Foreskin keratinocyte (primary cell): ENCODE data around the gene PEX6.

- RAMPAGE, total RNA, result no peak
These were observed 22.6 kb upstream of the CCND3 start for GRCh38 chr6:41963887-41964972.

DNA sequence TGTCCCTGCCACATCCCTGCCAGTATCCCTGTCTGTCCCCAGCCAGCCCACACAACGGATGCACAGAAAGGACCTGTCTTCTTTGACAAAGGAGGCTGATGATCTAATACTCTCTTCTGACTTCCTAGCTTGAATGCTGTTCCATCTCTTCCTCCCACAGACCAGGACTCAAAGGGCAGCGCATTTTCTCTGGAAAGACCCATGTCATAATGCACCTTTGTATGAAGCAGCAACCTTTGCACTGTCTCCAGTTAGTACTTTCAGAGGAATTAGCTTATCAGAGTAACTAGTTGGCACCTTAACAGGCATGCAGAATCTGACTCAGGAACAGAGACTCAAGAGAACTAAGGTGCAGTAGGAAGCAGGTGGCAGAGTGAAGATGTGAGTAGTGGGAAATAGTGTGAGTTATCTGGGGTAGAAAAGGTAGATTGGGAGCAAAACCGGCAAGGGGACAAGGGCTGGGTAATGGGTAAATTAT is 53.2 kb upstream of the TAF8 start:
- RAMPAGE, total RNA, result no peak

- RAMPAGE, total RNA, result no peak
These were observed 39.4 kb upstream of the TAF8 start for GRCh38 chr6:42010914-42011302.

- RAMPAGE, total RNA, result no peak
These were observed 8.7 kb upstream of the TAF8 start for GRCh38 chr6:42041489-42042205.

- RAMPAGE, total RNA, result no peak
These were observed 40.9 kb downstream of the C6orf132 start for GRCh38 chr6:42101371-42102137.

DNA sequence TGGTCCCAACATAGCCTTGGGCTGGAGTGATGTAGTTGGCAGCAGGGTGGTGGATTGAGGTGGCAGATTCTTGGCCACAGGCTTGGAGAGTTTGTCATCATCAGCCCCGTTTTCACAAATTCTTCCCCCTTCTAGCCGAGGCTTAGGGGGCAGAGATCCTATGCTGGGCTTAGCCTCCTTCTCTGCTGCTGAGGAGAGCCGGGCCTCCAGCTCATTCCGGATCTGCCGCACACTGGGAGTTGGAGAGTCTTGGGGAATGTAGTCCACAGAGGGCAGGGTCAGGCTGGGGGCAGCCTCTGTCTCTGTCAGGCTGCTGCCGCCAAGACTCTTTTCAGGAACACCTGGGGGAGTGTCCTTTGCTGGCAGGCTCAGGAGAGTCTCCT is 36.4 kb downstream of the C6orf132 start:
- RAMPAGE, total RNA, result no peak

DNA sequence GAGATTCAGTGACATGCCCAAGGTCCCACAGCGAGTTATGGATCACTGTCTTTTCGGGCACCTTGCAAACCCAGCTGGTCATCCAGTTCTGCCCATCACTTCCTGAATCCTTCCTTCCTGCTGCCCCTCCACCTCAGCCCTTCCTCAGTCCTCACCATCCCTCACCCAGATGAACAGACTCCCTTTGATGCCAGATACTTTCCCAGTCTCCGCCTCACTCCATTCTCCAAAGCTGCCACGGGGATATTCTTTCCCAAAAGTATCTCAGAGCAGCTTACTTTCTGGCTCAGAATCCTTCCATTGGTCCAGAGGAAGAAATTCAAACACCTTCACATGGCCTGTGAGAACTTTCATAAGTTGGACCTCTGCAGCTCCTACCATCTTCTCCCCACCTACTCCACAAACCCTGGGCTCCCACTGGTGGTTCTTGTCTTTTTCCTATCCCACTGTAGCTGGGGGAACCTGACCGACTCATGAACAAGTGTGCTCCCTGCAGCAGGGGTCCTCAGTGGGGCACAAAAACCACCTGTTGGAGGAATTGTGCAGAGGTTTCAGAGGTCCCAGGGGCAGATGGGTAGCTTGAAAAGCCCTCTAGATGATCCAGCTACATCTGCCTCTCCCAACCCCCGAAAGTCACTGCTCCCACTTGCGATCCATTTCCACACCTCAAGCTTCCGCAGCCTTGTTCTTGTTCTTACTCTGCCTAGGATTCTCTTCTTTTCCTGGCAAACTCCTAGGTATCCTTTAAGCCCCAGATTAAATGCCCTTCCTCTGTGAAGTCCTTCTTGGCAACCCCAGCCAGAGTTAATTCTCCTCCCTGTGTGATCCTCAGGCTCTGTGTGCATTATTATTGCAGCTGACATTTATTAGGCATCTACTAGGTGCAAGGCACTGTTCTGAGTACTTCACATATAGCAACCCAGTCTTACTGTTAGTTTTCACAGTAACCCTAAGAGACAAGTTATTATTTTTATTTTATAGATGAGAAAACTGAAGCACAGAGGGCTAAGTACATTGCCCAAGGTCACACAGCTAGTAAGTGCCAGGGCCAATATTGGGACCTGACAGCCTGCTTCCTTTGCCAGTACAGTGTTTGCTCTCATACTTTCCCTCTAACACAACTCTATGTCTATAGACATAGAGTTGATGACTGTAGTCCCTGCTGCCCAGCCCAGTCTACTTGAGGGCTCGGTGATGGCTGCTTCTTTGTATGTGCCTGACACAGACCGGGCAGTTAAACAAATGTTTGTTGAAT is 25.7 kb downstream of the C6orf132 start:
- RAMPAGE, total RNA, result no peak

- RAMPAGE, total RNA, result no peak
These were observed 3.3 kb upstream of the GUCA1B start for GRCh38 chr6:42197892-42198602.

DNA sequence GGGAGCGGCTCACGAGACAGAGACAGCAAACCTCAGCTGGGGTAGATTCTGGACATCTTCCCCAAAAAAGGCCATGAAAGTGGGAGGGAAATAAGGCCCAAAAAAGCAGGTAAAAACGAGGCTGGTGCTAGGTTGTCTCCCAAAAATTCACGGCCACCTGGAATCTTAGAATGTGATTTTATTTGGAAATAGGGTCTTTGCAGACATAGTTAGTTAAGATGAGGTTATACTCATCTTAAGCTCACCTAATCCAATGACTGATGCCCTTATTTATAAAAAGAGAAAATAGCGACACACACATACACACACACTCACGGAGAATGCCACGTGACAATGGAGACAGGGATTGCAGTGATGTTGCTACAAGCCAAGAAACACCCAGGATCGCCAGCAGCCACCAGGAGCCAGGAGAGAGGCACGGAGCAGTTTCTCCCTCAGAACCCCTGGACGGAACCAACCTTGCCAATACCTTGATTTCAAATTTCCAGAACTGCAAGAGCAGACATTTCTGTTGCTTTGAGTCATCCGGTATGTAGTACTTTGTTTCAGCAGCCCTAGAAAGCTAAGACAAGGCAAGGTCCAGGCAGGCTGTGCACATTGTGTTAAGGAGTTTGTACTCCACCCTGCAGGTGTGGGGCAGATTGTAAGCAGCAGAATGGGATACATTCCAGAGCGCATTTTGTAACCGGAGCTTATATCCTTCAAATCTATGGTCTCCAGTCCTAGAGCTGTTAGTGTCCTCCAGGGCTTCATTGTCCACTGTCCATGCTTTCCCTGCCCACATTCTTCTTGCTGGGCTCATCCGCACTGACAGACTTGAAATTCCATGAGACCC is 48.4 kb downstream of the TRERF1 start:
- RAMPAGE, total RNA, result no peak

- RAMPAGE, total RNA, result no peak
These were observed 23.1 kb downstream of the TRERF1 start for GRCh38 chr6:42428491-42429149.

DNA sequence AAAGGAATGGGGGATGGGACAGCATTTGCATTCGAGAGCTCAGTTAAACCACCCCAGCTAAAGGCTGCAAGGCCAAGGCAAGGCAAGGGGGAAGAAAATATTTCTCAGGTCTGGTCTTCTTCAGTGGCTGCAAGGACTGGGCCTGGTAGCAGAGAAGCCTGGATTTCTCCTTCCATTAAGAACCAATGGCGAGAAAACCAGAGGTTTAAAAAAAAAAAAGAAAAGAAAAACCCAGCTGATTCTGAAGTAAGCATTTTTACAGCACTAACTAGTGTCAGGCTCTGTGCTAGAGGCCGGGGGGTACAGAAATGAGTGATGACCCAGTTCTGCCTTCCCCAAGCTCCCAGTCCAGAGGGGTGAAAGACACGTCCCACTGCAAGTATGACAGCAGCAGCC is 10.3 kb downstream of the TRERF1 start:
- RAMPAGE, total RNA, result no peak

- RAMPAGE, total RNA, result no peak
These were observed 7.7 kb upstream of the UBR2 start for GRCh38 chr6:42556081-42556495.

- RAMPAGE, total RNA, result no peak
These were observed 5.3 kb upstream of the PRPH2 start for GRCh38 chr6:42727696-42728137.

DNA sequence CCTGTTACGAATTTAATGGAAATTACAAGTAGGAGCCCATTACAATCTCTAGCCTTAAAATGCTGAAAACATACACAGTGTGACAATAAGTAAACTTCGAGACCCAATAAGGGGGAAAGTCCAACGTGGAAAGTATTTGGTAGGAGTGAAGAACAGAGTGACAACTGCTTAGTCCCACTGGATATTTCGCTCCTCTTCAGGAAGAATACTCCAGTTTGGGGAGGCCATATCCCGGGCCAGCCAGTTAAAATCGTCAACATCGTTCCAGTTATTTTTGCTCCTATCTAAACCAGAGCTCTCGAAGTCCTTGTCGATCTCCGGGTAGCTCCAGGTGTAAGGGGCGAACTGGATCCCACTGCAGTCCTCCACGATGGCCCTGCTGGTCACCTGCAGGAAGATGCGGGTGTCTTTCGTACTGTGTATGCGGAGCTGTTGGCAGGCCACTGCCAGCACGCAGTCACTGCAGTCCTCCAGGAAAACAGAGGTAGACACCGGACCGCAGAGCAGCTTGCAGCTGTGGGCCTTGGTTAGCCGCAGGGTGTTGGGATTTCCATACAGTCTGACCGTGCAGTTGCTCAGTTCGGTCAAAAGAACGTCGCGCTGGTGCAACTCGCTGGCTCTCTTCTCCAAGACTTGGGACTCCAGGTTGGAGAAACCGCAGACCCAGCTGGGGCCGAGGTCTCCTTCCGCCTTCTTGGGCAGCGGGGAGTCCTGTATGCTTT is 877 bp downstream of the TBCC start:
- RAMPAGE, total RNA, result no peak

- RAMPAGE, total RNA, result no peak
These were observed 9.3 kb upstream of the BICRAL start for GRCh38 chr6:42772511-42772952.

DNA sequence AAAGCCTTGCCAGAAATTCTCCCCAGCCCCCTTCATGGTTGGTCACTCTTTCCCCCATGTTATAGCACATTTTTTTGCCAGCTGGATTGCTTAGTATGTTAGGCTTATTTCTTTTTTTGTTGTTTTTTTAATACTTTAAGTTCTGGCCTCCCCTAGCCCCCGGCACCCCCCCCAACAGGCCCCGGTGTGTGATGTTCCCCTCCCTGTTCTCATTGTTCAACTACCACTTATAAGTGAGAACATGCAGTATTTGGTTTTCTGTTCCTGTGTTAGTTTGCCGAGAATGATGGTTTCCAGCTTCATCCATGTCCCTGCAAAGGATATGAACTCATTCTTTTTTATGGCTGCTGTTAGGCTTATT is 27.1 kb downstream of the BICRAL start:
- RAMPAGE, total RNA, result no peak

GRCh38 chr6:42845243-42845854 is 34.1 kb upstream of the RPL7L1 start:
- RAMPAGE, total RNA, result no peak

GRCh38 chr6:42979107-42980189 is at the start of gene PEX6:
TSS of gene PEX6 (minus strand) at chr6:42979181.
- RAMPAGE, total RNA, result no peak

DNA sequence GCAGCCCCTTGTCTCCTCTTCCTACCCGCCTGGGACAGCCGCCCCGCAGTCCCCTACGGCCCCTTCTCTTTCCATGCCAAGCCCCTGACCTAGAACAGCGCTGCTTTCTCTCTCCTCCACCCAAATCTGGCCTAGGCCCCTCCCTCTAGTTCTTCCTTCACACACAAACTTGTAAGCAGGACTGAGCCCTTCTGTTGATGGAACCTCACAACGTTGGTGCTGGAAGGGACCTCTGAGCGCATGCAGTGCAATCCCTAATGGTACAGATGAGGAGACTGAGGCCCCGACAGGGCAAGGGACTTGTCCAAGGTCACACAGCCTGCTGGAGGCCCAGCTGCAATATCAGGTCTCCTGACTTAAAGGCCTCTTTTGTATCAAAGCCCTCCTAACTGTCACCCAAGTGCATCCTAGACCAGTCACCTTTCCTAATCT is 767 bp downstream of the PPP2R5D start:
- RAMPAGE, total RNA, result no peak

- RAMPAGE, total RNA, result no peak
These were observed 1.8 kb downstream of the MEA1 start for GRCh38 chr6:43011775-43012471.